Jejunum (tissue), 1 donor: ENCODE results near the gene MYBL2.

GRCh38 chr20:40583609-40584083 is 105.4 kb downstream of the MAFB start:
- PRO-cap: no peak

DNA sequence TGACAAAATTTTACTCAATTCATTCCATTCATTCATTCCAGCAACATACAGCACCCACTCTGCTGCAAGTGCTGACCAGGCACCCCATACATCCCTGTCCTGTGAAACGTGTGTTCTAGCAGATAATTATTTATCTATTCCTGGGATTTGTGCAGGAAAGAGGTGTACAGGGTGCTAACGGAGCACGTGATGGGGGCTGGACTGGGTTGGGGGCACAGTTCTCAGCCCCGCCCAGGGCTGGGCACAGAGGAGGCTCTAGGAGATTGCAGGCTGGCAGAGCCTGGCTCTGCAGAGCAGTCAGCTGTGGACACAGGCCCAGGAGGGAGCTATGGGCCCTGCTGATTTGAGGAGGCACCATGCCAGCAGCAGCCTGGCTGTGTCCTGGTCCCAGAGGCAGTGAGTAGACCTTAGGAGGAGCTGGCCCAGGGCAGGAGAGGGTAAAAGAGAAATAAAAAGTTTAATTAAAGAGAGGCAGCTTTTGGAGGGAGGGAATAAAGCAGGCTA is 19.4 kb downstream of the MAFB start:
- PRO-cap: no peak

- PRO-cap: no peak
Observed at GRCh38 chr20:40691418-40692302, 2.6 kb upstream of the MAFB start.

DNA sequence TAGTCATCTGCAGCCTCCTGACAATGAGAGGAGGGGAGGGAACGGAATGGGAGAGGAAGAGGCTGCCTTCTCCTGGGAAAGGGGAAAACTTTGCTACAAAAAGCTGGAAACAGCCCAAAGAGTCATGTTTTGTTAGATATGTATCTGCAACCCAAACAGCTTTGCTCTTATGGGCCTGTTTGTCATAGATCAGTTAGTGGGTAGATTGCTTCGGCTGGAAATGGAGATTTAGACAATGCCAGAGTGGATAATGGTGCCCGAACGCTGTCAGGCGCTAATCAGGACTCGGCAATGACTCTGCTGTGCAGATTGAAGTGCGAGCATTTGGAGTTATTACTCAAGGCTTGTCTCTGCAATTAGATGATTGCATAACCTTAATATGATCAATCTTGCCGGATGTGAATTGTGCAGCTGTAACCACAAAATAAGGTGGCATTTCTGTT is 92.4 kb upstream of the MAFB start:
- PRO-cap: no peak

- PRO-cap: no peak
Observed at GRCh38 chr20:40958784-40959072, 69.9 kb upstream of the TOP1 start.

- PRO-cap: no peak
Observed at GRCh38 chr20:40991112-40992046, 37.2 kb upstream of the TOP1 start.

DNA sequence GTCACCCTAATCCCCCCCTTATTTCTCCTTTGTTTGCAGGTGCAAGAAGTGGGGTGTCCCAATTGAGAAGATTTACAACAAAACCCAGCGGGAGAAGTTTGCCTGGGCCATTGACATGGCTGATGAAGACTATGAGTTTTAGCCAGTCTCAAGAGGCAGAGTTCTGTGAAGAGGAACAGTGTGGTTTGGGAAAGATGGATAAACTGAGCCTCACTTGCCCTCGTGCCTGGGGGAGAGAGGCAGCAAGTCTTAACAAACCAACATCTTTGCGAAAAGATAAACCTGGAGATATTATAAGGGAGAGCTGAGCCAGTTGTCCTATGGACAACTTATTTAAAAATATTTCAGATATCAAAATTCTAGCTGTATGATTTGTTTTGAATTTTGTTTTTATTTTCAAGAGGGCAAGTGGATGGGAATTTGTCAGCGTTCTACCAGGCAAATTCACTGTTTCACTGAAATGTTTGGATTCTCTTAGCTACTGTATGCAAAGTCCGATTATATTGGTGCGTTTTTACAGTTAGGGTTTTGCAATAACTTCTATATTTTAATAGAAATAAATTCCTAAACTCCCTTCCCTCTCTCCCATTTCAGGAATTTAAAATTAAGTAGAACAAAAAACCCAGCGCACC is 14.1 kb upstream of the PLCG1 start:
- PRO-cap: no peak

- PRO-cap: no peak
Observed at GRCh38 chr20:41183169-41184012, 46.0 kb downstream of the PLCG1 start.

GRCh38 chr20:41242293-41242963 is 75.1 kb downstream of the ZHX3 start:
- PRO-cap: no peak

DNA sequence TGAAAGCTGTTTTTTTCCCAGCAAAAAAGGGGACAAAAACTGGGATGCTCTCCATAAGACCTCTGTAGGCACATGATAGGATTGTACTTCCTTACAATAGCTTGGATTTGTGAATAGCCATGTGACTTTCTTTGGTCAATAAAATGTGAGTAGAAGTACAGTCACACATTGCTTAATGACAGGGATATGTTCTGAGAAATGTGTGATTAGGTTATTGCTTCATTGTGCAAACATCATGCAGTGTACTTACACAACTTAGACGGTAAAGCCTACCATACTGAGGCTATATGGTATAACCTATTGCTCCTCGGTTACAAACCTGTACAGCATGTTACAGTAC is 4.1 kb upstream of the ZHX3 start:
- PRO-cap: no peak

GRCh38 chr20:41450883-41451151 is 84.2 kb upstream of the EMILIN3 start:
- PRO-cap: no peak

- PRO-cap: bidirectional peak, plus-strand start at chr20:43458371, minus-strand start at chr20:43458266; bidirectional peak, plus-strand start at chr20:43458455, minus-strand start at chr20:43458487
Observed at GRCh38 chr20:43458180-43458542, 465 bp downstream of the SRSF6 start.

DNA sequence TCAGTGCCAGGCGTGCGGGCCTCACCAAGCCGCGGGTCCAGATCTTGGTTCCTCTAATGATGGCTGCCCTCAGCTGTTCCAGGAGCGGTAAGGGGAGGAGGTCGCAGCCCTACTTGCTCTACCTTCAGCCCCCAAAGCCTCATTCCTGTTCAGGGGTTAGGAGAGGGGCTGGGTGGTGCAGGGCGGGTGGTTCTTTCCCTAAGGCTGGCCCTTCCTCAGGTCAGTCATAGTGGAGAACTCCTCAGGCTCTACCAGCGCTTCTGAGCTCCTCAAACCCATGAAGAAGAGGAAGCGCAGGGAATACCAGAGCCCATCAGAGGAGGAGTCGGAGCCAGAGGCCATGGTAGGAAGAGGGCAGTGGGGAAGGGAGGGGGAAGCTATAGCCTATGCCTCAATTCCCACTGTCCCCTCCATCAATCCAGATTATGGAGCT is 7.6 kb downstream of the L3MBTL1 start:
- PRO-cap: no peak

DNA sequence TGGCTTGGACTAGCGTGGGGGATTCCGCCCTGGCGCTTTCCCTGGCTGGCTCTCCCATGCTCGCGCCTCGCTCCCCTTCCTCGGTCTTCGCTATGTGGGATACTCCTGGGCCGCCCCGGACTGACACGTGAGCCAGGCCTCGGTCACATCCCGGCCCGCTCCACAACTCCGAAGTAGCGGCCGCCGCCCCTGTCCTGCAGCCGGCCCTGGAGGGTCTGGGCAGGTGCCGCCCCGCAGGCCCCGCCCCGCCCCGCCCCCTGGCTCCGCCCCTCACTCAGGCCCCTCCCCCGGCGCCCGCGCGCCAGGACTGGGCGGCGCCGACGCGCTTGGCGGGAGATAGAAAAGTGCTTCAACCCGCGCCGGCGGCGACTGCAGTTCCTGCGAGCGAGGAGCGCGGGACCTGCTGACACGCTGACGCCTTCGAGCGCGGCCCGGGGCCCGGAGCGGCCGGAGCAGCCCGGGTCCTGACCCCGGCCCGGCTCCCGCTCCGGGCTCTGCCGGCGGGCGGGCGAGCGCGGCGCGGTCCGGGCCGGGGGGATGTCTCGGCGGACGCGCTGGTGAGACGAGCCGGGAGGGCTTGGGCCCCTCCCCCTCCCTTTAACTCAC is at the start of gene MYBL2:
Gene MYBL2 (plus strand): TSS at position 368 of the 606 bp plus-strand sequence.
- PRO-cap: bidirectional peak, plus-strand start at position 368 of the sequence, minus-strand start at position 208 of the sequence

- PRO-cap: no peak
Observed at GRCh38 chr20:44051340-44051682, 135.7 kb downstream of the JPH2 start.

DNA sequence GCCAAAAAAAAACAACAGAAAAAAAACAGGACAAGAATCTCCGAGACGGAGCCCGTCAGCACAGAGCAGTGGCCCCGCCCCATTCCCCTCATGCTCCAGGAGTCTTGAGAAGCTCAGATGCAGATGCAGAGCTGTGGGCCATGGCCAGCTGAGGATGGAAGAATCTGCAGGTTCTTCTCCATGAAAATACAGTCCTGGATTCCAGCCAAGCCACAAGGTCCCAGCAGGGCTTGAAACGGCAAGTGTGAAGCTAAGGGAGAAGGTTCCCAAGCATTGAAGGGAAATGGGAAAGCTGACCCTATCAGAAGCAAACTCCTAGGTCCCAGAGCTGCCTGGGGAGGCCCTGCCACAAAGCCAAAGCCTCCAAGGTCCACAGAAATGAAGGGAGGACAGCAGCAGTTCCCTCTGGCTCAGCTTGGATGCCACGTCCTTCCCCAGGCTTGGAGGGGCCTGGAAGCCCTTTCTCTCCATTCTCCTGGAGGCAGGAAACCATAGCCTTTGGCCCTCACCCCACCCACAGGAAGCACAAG is 75.1 kb downstream of the JPH2 start:
- PRO-cap: no peak

DNA sequence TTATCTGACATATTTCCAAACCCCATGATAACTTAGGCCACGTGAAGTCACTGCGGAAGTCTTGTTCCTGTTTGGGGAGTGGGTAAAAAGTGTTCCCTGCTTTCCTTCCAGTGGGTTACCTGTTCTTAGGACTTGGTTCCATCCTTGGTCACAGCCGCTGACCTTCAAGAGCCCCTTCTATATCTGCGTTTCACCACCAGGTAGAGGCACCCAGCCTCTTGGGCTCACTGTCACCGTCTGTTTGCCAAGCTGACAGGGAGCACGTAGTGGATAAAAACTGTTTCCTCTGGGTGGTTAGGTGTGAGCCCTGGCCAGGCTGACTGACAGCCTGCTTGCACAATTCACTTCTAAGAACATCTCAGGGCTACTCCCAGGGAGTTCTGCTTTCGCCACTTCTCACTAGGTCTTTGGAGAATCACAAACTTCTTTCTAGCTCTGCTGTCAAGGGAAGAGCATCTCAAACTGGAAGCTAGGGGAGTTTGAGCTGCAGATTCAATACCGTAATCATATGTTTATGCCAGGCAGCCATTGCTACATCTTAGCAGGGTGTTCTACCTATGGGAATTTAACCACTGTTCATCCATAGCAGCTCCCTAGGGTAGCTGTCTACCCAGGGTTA is 1.8 kb upstream of the JPH2 start:
- PRO-cap: no peak

GRCh38 chr20:44211582-44212146 is 1.1 kb upstream of the OSER1 start:
- PRO-cap: unidirectional peak, minus-strand start at chr20:44211755

- PRO-cap: no peak
Observed at GRCh38 chr20:44287027-44287678, 23.8 kb downstream of the FITM2 start.

DNA sequence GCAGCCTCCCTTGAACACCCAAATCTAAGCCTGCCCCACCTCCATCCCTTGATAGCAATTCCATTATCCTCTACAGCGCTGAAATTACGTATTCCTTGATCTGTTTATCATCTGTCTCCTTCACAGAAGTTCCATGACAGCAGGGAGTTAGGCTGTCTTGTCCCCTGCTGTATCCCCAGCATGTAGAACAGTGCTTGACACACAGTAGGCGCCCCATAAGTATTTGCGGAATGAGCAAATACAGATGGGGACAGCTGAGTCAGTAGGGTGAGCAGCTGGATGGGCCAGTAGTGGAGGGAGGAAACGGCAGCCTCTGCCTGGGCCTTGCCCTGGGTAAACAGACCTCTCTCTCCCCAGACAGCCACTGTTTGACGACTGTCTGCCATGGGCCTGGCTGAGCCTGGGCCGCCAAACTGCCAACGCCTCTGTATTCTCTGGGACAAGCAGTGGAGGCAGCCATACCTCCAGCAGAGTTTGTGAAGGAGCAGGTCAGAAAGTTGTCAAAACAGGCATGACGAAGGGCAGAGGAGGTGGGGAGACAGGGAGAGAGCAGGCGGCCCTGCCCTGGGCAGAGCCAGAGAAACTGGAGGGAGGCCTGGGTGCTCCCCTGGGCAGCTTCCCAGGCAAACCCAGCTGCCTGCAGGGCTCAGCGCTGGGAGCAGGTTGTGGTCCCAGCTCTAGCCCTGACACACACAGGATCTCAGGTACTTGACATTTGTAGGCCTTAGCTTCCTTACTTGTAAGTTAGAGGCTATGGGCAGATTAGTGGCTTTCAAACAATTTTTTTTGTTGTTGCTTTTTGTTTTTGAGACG is 15.2 kb downstream of the HNF4A start:
- PRO-cap: no peak